Cardiac ventricle fibroblast (primary cell): ENCODE measurements around the genes XPNPEP1 and SMNDC1.

- RAMPAGE, long total RNA = no peak
Measured at GRCh38 chr10:104680714-104681801, 40.0 kb downstream of the SORCS3 start.

DNA sequence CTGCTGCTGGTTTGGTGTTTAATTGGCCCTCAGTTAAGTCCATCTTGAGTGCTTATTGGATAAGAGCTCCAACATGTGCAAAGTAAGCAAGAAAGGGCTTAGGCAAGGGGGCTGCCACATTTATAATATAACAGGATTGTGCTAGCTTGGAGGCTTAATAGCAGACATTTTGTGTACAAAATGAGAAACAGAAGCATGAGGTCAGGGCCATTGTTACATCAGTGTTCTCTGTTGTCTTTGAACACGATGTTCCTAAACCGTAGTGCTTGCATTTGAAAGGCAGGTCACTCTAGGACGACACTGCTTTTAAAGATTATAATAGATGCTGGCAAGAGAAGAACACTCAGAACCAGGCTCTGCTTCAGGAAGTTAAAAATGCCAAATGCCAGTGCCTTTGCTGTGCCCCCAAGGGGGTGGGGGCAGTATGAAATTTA, 91.1 kb downstream of the SORCS3 start:
- RAMPAGE, long total RNA = no peak

GRCh38 chr10:107056123-107056580, 108.4 kb downstream of the SORCS1 start:
- RAMPAGE, long total RNA = no peak

DNA sequence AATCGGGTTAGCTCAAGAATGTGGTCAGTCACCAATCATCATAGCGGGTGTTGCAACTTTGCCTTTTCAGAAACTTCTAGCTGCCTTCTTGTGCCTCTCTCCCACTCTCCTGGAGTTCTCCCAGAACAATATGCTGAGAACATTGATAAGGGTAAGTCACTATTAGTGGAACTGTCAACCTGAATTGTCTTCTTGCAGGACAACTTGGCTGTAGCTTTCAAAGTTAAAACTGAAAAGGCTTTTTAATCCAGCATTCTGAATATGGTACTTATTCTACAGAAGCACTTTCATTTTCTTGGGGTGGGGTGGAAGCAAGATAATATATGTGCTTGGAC, 525.0 kb upstream of the SORCS1 start:
- RAMPAGE, long total RNA = no peak

DNA sequence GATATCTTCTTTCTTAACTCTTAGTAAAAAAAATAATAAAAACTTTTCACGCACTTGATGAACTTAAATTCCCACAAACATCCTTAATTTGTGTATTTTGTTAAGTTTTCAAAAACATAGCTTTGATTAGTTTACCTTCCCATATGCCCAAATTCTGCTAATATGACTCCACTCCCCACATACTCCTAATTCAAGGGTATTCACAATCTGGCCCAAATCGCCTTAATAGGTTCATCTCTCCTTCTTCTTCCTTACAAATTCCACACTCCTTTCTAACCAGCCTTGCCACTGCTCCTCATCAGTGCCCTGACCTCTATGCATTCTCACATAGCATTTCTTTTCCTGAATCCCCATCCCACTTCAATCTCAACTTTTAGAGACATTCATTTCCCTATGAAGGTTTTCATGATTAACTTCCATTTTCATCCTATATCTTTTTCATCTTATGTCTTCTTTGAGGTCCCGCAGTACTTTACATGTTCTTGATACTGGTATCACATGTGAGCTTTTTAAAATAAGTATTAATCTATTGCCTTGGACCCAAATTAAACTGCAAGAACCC, 779.0 kb downstream of the XPNPEP1 start:
- RAMPAGE, long total RNA = no peak

DNA sequence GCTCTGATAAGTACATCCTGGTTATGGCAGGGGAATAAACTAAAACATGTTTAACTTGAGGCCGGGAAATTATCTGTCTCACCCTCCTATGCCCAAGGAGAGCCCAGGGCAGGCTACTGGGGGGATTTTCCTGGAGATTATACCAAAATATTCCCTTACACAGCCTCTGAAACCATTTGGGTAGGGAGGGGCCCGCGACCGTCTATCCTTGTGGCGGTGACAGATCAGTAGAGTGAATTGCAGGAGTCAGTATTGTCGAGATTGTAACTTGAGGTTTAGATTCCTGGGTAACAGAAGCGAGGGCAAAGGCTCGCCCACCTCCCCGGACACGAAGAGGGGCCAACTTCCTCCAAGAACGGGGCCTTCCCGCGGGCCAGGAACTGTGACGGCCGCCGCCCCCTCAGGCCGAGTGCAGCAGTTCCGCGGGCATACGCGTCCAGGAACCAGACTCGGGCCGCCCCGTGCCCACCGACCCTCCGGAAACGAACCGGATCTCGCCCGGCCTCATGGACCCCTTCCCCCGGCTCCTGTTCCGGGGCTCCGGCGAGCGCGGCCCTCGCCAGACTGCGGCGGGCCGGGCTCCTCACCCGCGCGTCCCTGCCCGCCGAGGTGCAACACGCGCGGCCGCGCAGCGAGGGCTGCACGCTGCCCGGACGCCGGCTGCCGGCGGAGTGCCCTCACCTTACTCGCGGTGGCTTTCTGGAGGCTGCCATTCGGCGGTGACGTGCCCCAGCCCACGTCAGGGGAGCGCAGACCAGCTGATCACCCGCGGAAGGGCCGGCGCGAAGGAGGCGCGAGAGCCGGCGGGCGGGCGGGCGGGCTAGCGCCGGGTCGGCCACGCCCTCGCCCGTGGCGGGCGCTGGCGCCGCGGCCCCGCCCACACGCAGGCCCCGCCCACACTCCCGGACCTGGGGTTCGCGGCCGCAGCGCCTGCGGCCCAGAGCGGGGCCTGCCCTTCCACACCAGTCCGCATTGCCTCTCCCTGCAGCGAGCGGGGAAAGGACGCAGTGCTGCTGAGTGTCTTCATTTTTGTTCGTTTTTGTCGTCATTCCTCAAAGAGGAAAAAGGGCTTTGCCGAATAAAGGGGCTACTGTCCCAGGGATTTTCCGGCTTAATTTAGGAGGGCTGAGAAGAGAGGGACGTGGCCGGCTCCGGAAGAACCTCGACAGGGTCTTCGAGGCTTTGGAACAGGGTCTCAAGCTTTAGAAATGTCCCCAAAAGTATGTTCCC, at the start of gene XPNPEP1:
Gene XPNPEP1 (minus strand): TSS at position 791 of the 1,230 bp plus-strand sequence.
- RAMPAGE, long total RNA = no peak

DNA sequence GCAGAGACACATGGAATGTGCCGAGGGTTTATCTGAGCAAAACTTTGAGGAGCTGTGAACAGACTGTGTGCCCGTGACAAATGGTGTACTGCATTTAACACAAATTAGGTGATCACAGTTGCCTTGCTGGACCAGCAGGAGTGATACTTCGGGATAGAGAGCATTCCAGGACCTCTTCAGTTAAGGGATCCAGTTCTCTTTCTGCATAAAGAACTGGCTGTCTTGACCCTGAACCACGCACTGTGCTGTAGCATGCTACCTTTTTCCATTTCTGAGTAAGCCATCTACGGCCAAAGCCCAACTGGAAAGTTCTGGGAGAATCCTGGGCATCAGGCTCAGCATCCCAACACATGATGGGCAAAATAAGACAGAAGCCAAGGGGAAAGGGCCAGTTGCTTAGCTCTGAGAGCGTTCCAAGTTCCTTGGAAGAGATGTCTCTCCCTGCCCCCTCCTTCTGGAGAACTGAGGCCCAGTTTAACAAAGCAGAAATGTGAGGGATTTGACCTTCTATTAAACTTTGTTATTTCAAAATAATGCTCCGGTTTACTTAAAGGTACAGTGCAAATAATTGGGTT, 37.9 kb upstream of the ADD3 start:
- RAMPAGE, long total RNA = no peak

DNA sequence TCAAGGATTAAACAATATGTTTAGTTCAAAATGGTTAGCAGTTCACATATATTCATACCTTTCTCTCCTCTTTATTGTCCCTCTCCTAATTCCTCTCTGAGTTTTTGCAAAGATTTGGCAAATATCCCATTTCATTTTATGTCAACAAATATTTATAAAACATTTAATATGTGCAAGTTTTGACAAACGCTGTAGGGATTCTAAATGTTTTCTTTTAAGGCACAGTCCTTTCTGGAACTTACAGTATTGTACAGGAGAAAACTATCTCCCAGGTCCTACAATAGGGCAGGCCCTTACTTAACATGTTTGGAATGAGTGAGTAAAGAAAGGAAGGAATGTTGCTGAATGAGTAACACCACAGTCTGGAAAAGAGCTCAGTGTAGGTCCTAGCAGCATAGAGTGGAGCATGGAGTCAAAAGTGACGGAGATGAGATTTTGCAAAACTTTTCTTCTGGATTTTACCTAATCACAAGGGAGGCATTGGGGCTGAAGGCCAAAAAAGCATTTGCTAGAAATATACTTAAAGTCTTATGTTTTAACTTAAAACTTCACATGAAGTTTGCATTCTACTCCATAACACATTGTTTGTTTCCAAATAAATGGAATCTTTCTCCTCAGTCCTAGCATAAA, 20.4 kb upstream of the ADD3 start:
- RAMPAGE, long total RNA = no peak

DNA sequence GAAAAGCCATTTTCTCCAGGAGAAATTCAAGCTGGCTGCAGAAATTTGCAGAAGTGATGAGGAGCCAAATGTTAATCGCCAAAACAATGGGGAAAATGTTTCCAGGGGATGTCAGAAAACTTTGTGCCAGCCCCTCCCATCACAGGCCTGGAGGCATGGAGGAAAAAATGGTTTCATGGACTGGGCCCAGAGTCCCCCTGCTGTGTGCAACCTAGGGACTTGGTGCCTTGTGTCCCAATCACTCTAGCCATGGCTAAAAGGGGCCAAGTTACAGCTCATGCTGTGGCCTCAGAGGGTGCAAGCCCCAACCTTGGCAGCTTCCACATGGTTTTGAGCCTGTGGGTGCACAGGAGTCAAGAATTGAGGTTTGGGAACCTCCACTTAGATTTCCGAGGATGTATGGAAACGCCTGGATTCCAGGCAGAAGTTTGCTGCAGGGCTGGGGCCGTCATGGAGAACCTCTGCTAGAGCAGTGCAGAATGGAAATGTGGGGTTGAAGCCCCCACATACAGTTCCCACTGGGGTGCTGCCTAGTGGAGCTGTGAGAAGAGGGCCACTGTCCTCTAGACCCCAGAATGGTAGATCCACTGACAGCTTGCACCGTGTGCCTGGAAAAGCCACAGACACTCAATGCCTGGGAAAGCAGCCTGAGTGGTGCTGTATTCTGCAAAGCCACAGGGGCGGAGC, 41.2 kb downstream of the ADD3 start:
- RAMPAGE, long total RNA = no peak

DNA sequence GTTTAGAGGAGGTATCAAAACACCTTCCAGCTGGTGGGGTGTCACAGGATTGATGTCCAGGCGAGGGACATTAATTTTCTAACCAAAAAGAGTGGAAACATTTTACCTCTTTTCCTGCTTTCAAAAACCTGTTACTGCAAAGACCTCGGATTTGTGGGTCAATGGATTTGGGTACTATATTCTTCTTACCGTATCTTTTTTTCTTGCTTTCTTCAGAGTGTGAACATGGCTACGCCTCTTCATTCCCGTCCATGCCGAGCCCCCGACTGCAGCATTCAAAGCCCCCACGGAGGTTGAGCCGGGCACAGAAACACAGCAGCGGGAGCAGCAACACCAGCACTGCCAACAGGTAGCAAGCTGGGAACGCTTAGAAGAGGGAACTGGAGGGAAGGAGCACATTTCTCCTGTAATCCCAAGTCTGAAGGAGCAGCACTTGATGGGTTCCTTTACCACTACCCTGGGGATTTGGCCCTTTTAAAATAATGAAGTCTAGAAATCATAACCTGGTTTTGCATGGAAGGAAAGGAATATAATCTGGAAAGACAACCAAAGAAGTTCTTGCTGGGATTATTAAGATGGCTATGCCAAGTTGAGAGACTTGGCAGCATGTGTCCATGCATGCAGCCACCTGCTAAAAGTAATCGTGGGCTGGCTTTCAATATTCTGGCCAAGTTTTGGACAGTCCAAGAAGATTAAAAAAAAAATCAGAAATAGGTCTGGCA, 20.7 kb downstream of the MXI1 start:
- RAMPAGE, long total RNA = no peak

DNA sequence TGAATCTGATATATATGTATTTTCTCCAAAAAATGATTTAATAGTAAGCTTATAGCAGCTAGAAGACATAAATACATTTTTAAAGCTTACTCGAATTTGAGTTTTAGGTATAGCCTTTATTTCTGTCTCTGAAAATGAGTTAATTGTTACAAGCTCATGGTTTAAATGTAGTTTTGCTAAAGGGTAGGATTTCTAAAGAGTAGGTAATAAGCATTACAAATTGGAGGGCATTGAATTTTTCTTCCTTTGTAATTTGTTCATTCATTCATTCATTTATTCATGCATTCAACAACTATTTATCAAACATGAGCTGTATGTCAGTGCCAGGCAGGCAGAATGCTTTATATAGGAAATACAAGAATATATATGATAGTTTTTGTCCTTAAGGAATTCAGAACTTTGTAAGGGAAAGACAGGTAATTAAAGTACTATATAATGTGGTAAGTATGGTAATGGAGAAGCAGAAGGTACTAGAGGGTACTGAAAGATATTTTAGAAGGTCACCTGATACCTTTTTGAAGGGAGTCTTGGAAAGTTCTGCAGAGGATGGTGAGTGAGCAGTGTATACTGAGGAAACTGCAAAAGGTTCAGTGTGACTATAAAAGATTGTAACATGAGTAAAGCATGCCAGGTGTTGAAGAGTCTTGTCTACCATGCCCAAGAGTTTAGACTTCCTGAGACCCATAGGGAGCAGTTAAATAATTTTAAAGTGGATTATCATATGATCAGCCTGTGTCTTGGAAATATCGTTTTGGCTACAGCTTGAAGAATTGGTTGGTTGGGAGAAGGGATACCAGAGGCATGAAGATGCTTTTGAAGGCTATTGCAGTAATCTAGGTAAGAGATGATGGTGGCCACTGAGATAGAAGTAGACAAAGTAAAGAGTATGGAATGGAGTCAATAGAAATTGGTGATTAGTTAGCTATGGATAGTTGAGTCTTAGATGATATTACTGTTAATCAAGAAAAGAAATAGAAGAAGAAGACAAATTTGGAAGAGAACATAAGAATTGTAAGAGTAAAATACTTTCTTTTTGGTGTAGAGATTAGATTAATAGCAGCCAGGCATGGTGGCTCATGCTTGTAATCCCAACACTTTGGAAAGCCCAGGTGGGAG, 37.9 kb downstream of the MXI1 start:
- RAMPAGE, long total RNA = no peak

DNA sequence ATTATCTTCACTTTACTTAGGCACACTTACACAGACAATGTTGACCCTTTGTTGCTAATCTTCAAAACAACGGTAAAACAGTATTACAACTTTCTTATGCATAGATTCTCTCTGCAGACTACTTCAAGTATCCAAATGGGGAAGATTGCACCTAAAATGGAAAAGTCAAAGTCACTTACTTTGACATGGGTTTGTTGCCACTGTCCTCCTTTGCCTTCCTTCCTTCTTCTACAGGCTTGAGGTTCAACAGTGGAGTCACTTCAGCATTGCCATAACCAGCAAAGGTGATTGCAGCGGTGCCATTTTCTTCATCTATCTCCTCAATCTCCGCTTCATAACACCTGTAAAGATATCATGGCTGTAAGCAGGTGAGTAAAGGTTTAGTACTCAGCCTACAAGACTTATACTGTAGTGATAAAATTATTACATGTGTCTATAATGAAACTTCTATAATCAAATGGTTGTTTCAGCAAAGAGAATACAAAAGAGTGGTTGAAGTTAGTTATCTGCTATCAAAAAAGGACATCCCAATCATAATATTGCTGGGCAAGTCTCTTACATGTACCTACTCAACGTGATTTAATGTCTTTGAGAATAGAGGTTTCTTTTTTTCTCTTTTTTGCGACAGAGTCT, 7.2 kb downstream of the SMNDC1 start:
- RAMPAGE, long total RNA = no peak

DNA sequence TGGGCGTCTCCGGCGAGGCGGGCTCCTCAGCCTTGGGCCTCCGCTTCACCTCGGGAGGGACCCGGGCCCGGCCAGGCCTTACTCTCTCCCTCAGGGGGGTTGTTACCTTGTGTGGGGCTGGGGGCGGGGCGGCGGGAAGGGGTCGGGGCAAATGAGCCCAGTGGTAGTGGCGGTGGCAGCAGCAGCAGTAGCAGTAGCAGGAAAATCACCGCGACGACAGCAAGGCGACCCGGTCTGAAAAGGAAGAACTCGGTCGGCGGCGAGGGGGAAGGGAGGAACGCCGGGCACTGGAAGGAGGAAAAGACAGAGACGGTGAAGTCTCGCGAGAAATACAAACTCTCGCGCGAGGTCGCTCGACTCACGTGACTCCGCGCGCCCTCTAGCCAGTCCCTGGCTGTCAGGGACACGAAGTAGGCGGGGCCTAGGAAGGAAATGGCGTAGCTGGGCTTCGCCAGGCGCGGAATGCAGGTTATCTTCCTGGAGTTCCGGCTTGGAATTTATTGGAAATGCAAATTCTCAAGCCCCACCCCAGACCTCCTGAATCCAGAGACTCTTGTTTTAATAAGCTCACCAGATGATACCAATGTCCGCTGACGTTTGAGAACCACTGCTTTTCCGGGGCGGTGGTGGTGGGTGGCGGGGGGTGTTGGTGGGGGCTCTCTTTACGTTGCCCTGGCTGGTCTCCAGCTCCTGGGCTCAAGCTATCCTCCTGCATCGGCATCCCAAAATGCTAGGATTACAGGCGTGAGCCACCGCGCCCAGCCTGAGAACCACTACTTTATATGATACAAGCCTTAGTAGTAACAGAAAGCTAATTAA, at the start of gene SMNDC1:
Gene SMNDC1 (minus strand): TSS at position 279 of the 819 bp plus-strand sequence.
- RAMPAGE, long total RNA = no peak

DNA sequence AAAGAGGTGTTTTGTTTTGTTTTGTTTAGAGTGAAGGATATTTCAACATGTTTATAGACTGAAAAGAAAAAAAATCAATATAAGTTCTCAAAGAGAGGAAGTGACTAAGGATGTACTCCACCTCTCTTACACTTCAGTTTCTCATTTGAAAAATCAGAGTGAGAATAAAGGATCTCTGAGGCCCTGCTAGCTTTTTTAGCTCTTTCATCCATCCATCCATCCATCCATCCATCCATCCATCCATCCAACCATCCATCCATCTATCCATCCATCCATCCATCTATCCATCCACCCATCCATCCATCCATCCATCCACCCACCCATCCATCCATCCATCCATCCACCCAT, 77.0 kb upstream of the DUSP5 start:
- RAMPAGE, long total RNA = no peak

DNA sequence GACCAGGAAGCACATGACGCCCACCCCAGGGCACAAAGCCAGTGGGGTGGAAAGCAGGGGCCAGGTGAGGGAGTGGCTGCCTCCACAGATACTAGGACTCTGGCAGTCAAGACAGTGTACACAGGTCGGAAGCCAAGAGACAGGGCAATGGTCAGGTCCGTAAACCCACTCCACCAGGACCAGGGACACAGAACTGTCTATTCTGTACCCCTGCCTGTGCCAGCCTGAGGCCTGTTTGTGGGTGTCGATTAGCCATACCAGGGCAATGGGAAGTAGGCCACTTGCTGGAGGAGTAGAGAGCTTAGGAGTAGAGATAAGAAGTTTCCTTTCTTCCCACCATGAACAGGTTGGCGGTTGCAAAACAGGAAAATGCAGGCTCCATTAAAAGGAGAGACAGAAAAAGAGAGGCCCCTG, 33.2 kb upstream of the DUSP5 start:
- RAMPAGE, long total RNA = no peak

DNA sequence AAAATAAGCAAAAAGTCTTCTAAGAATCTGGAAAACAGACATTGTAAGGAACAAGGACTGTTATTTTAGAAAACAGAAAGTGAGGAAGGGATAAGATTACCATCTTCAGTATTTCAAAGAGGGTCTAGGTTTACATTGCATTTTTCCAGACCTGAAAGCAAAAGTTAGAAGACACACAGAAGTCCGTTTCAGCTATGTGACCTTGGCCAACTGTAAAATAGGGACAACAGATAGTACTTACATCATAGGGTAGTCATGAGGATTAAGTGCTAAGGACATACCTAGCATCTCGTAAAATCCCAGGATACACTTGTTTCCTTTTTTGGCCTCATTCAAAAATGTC, 6.5 kb upstream of the DUSP5 start:
- RAMPAGE, long total RNA = no peak

DNA sequence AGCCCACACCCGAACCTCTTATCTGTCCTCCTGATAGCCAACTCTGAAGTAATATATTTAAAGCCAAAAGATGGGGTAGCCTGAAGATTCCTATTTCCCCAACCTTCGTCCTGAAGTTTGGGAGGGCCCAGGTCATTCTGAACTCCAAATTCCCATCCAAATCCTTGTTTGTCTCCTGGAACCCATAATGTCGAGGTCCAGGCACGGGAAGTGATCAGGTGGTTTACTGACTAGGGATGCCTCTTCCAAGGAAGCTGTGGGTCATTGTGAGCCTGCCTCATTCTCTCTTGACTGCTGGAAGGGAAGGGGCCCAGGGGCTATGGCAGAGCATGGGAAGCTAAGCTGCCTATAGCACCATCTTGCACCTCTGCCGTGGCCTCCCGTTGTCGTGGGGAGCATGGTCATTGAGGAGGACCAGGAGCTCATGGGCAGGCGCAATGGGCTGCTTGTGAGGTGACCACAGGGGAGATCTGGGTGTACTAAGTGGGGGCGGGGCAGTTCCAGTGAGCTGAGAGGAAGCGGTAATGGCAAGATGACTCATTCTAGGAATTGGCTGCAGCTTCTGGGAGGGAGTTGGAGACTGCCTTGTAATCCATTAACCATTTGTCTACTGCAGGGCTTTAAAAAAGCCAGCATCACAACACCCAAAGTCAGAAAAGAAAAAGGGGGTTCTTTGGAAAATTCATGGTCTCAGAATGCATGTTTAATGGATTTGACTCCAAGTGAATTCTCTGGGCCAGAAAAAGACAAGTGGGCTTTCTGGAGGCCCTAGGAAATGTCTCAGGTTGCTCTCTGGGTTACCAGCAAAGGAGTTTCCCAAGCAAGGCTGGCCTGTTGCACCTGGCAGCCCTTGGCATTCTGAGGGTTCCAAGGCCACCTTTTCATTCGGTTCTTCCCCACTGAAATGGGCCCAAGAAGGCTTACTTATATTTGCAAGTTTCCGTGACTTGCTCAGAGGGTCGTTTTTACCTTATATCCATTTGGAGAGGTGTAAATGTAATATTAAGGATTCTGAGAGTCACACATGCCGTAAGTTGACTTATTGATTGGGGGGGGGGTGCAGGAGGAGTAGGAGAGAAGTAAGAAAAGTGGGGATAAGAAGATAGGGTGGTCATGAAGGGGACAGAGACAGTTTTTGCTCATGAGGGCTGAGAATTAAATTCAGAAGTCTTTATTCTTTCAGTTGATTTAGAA, 3.6 kb downstream of the DUSP5 start:
- RAMPAGE, long total RNA = no peak

DNA sequence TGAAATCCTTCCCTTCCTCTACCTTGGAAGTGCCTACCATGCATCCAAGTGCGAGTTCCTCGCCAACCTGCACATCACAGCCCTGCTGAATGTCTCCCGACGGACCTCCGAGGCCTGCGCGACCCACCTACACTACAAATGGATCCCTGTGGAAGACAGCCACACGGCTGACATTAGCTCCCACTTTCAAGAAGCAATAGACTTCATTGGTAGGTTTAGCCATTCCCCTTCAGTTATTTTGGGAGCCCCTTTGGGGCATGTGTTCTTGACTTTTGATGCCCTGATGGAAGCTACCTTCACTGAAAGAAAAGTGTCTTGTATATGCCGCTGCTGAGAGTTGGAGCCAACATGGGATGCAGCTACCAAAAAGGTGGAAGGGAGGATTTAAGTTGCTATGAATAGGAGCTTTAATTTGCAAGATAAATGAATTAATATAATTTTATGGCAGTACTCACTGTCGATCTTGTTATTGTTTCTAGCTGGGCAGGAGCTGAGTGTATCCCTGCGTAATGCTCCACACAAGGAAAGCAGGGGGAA, 9.3 kb downstream of the DUSP5 start:
- RAMPAGE, long total RNA = no peak

- RAMPAGE, long total RNA = no peak
Measured at GRCh38 chr10:110511109-110511421, 13.4 kb downstream of the DUSP5 start.

DNA sequence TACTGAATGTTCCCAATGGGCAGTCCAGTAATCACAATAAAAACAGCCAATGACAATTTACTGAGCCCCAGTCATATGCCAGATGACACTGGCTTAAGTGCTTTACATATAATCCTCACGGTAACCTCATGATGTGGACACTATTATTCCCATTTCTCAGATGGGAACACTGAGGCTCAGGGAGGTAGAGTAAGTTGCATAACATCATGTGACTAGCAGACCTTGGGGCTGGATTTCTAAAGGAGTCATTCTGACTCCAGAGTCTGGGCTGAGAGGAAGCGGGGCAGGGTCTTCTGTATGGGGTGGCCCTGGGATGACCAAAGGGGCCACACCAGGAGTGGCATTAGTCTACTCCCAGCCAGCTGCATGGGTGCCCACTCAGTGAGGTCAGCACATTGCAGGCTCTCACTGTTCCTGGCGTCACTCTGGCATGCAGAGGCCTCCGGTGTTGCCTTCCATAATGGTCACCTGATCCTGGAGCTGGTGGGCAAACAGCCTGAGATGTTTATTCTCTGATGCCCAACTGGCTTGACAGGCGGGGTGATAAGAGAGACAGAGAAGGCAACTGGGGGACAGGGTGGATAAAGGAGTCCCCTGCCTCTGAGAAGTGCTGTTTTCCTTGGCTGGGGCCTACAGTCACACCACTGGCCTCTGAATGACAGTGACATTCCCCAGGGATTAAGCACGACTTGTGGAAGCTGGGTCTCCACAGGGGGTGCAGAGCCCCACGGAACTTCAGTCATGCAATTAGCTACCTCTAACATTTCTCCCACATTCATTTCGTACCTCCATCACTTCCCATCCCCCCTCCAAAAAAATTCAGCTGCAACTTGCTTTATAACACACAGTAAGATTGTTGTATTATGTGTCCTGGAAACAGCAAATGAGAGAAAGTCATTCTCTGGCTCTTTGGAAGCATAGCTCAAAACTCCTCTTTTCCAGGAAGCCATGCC, 7.3 kb upstream of the RBM20 start:
- RAMPAGE, long total RNA = no peak